Cardiac fibroblast (primary cell): ENCODE measurements around a stretch of chr4.

- RRBS: no CpG with 5 or more reads among the region's 5 CpGs
These were observed 37.7 kb upstream of the MTNR1A start for GRCh38 chr4:186593129-186593342.

DNA sequence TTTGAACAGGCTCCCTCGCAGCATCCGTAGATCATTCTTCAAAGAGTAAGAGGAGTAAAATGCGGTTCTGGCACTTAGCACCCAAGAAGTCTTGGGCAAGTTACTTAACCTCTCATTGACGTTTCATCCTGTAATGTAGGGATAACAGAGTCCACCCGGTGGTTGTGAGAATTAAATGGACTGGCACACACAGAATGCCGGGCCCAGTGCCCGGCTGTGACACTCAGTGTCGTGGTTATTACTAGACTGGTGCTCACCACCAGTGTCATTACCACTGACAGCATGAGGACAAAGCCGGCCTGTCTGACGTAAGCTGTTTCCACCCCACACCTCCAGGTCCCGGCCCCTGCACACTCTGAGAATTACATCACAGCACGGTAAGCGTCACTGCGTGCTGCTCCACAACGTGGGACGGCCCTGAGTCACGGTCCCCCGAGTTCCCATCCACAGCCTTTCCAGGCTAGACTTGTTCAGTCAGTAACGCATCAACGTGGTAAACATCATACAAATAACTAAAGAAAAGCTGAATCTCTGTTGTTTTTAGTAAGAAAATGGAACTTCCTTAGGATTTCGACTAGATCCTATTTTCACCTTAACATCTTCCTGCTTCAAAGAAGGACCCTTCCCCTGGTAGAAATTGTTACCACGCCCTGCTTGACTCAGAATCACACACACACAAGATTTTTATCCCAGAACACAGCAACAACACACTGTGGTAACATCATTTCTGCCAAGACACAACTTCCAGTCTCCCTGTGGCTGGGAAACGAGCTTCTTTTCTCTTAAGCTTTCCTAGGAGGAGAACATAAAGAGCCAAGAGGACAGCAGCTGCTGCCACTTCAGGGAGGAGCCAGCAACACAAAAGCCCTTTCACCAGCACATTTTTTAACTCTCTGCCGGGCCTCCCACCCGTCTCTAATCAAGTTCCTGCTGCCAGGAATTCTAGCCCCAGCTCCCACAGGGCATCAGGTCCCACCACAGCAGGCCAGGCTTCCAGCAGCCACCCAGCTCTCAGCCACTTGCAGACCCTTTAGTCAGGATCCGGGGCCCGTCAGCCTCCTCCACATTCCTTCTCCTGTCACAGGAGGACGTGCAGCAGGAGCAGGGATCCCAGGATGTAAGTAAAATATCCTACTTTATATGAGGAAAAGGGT is 22.7 kb downstream of the FAT1 start:
- RRBS: 26% methylated on average over 4 of the region's 28 CpGs

DNA sequence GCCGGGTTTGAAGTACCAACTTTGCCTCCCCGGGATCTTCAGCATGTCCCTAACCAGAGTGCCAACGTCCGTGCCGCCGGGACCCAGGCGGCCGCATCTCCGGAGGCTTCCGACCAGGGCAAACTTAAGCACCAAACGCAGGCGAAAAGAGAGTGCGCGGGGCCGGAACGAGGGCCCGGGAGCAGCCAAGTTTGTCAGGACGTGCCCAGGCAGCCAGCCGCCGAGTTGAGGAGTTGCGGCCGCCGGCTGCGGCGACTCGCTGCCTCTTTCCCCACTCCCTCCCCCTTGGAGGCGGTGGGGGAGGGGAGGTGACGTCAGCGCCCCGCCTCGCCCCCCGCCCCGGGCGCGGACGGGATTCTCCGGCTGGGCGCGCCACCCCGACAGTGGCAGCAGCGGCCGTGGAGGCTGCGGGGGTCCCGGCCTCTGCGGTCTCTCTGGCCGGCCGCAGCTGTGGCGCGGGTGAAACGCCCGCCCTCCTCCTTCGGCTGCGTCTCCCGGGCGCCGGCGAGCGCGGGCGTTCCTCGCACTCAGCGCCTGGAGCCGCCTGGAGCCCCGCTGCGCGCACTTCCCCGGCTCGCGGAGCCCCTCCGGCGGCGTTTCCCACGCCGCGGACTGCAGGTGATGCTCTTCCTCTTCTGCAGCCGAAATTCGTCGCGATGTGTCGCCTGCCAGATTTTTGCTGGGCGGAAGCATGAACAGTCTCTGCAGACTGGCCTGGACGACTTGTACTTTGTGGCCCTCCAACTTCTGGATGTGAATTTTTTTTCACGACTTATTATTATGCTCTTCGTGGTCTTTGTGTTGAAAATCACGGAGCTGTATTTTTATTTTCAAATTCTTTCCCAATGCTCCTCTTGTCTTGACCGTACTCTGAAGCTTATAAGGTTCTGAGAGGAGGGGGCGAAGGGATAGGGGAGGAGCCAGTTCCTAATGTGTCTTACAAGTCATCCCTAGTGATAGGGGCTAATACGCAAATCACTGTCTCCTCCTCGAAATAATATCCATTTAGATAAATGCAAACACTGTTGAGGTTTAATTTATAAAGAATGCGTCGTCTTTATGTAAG is 3.1 kb upstream of the FAT1 start:
- RRBS: under 1% methylated on average over 49 of the region's 91 CpGs

GRCh38 chr4:186840083-186840939 is 116.7 kb upstream of the FAT1 start:
- RRBS: no CpG with 5 or more reads among the region's 13 CpGs

- RRBS: no CpG with 5 or more reads among the region's 10 CpGs
These were observed 210.6 kb upstream of the FAT1 start for GRCh38 chr4:186934184-186934675.

DNA sequence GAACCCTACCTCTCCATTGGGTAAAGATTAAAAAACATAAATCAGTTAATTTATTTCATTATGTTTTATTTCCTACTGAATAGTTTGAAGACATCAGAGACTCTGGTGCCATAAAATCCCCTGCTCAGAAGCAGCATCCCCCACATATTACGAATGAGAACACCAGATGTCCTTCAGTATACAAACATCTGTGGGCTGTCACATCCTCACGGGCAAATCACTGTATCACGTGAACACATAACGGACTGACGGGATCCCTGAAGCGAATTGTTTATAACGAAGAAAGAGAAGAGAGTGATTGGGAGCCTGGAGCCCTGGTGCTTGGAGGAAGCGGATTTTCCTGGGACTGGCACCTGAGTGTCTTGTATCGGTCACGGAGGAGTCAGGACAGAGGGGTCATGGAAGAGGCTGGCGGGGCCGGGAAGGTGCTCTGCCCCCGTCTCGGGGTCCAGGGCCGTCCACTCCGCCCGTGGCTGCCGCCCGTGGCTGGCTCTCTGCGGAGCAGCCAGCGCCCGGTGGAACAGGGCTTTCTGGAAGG is 452.7 kb upstream of the FAT1 start:
- RRBS: 79% methylated on average over 4 of the region's 22 CpGs

DNA sequence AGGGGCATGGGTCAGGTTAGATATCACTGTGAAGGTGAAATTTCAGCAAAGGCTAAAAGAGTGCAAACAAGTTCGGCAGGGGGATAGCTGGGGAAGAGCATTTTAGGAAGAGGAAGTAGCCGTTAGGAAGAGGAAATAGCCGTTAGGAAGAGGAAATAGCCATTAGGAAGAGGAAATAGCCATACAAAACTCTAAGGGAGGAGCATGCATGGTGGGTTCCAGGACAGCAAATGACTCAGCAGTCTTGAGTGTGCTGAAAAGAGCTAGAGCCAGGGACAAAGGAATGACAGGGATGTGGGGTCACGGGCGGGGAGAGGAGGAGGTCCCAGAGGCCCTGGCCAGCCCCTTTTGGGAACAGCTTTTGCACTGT is 882.5 kb downstream of the TRIML1 start:
- RRBS: no CpG with 5 or more reads among the region's 5 CpGs

- RRBS: no CpG with 5 or more reads among the region's 10 CpGs
These were observed 281.3 kb upstream of the FRG1 start for GRCh38 chr4:189659337-189659776.

DNA sequence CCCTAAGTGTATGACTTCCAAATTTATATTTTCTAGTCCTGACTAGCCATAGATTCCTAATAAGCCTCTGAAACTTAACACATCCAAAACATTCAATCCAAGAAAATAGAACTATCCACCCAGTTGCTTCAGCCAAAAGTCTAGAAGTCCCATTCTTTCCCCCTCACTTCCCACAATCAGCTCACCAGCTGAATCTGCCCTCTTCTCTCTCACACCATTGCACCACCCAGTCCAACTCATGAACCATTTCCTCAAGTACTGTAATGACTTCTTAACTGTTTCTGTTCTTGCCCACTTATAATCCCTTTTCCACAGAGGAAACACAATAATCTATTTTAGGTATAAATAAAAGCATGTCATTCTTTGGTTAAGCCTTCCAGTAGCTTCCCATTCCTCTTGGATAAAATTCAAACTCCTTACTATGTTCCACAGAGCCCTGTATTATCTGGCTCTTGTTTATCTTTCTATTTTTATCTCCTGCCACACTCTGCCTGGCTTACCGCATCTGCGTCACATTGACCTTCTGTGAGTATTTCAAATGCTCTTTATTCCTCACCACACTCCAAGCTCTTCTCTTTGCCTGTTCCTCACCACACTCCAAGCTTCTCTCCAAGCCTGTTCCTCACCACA is 205.9 kb upstream of the FRG1 start:
- RRBS: no CpG with 5 or more reads among the region's 2 CpGs